ENCODE measurements around a stretch of chr11.

DNA sequence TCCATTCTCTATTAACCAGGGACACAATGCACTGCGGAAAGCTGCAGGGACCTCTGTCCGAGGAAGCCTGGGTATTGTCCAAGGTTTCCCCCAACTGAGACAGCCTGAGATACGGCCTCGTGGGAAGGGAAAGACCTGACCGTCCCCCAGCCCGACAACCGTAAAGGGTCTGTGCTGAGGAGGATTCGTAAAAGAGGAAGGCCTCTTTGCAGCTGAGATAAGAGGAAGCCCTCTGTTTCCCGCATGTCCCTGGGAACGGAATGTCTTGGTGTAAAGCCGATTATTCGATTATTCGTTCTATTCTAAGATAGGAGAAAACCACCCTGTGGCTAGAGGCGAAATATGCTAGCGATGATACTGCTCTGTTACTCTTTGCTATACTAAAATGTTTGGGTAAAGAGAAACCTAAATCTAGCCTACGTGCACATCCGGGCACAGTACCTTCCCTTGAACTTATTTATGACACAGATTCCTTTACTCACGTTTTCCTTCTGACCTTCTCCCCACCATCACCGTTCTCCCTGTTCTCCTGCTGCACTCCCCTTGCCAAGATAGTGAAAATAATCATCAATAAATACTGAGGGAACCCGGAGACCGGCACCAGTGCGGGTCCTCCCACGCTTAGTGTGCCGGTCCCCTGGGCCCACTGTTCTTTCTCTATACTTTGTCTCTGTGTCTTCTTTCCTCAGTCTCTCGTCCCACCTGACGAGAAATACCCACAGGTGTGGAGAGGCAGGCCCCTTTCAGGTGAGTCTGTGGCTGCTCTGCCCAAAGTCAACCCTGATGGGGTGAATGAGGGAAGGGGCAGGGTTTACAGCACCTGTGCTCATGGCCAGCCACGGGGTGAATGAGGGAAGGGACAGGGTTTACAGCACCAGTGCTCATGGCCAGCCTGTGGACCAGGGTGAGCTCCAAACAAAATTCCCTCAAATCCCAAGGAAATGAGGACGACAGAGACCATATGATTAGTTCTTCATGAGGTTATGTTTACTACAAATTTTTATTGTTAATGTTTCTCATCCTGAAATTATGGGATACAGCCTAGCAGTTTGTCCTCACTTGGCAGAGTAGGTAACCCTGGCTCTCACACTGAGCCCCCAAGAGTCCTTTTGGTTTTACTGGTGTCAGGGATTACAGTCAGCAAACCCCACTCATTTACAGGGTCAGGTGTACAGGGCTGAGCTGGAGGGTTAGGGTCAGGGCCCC lies 4.8 kb downstream of the BET1L start:
- RRBS, result 94% methylated on average over 3 of the region's 28 CpGs

- RRBS, result 0% methylated on average over 1 of the region's 26 CpGs
Observed at GRCh38 chr11:208958-209369, 1.5 kb downstream of the RIC8A start.

- RRBS, result no CpG with 5 or more reads among the region's 17 CpGs
Observed at GRCh38 chr11:209553-210156, 2.1 kb downstream of the RIC8A start.

GRCh38 chr11:223921-224231 lies 12.3 kb downstream of the SIRT3 start:
- RRBS, result no CpG with 5 or more reads among the region's 8 CpGs

- RRBS, result no CpG with 5 or more reads among the region's 20 CpGs
Observed at GRCh38 chr11:248975-249700, 12.4 kb downstream of the PSMD13 start.

- RRBS, result no CpG with 5 or more reads among the region's 20 CpGs
Observed at GRCh38 chr11:309025-309844, 1.6 kb downstream of the IFITM2 start.

- RRBS, result no CpG with 5 or more reads among the region's 42 CpGs
Observed at GRCh38 chr11:310929-311258, 2.9 kb upstream of the IFITM1 start.

- RRBS, result 79% methylated on average over 4 of the region's 30 CpGs
Observed at GRCh38 chr11:325462-326323, 5.0 kb upstream of the IFITM3 start.

- RRBS, result no CpG with 5 or more reads among the region's 11 CpGs
Observed at GRCh38 chr11:329191-329958, 8.7 kb upstream of the IFITM3 start.

DNA sequence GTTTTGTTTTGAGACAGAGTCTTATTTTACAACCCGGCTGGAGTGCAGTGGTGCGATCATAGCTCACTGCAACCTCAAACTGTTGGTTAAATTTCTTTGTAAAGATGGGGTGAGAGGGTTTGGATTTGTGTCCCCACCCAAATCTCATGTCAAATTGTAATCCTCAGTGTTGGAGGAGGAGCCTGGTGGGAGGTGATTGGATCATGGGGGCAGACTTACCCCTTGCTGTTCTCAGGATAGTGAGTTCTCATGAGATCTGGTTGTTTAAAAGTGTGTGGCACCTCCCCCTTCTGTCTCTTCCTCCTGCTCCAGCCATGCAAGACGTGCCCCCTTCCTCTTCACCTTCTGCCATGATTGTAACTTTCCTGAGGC lies 20.7 kb upstream of the IFITM3 start:
- RRBS, result no CpG with 5 or more reads among the region's 3 CpGs

- RRBS, result no CpG with 5 or more reads among the region's 10 CpGs
Observed at GRCh38 chr11:414404-414880, 357 bp downstream of the SIGIRR start.

GRCh38 chr11:445696-446566 lies 4.1 kb upstream of the ANO9 start:
- RRBS, result no CpG with 5 or more reads among the region's 20 CpGs

GRCh38 chr11:455523-456160 lies 5.6 kb downstream of the PTDSS2 start:
- RRBS, result 75% methylated on average over 9 of the region's 24 CpGs

DNA sequence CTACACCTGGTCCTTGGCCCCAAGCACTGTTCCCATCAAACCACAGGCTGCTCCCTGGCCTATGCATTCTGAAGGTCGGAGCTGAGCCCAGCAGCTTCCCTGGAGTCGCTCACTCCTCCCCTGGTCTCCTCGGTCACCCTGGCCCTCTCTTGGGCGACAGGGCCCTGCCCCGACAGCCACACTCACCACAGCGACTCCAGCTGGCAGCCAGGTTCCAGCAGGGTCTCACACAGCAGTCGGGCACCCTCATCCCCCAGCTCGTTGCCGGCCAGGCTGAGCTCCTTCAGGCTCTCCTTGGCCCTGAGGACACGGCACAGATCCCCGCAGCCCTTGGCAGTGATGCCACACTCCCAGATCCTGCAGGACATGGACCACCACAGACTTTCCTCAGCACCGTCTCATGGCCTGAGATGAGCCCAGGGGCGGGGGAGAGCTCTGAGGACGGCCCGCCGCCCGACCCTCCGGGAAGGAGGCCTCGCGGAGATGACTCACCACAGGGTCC lies 8.7 kb downstream of the RNH1 start:
- RRBS, result no CpG with 5 or more reads among the region's 20 CpGs

- RRBS, result 6% methylated on average over 34 of the region's 68 CpGs
Observed at GRCh38 chr11:534269-535158, 862 bp downstream of the HRAS start.

DNA sequence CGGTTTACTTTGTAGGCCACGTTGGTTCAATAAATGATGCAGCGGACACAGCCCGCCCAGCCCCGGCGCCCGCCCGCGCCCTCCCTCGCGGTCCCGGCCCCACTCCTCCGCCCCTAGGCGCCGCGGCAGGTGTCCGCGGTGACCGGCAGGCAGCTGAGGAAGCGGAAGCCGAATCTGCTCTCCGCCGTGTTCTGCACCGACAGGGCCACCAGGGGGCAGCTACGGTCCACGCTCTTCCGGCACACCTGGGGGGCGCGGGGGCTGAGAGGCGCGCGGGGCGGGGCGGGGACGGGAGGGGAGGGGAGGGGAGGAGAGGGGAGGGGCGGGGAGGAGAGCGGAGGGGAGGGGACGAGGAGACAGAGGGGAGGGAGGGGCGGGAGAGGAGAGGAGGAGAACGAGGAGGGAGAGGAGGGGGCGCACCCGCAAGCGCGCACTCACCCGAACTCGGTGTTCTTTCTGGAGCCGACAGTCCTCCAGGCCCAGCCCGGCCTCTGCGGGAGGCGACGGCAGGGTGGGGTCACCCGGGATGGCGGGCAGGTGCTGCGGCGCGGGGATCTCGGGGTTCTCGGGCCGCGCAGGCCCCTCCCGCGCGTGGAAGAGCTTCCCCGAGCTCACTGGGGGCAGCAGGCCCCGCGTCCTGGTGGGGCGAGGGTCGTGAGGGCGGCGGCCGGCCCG lies 5.5 kb downstream of the LMNTD2 start:
- RRBS, result 2% methylated on average over 22 of the region's 72 CpGs

DNA sequence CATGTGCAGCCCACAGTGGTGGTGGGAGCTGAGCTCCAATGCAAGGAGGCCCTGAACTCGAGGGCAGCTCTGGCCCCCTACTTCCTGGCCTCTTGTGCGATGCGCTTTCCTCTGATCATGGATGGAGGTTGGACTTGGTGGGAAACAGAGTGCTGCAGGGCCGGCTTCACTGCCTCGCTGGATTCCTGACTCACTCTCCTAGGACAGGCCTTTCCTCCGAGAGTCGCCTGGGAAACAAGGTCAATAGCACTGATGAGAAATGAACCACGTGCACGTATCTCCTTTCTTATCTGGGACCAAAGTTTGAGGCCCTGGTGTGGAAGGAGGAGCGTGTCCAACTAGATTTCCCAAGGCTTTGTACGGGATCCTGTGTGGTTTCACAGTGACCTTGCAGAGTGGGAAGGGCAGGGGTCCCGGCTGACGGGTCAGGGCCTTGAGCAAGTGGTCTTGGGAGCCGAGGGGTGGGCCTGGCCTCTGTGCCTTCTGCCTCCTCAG lies 3.8 kb downstream of the PHRF1 start:
- RRBS, result no CpG with 5 or more reads among the region's 14 CpGs

DNA sequence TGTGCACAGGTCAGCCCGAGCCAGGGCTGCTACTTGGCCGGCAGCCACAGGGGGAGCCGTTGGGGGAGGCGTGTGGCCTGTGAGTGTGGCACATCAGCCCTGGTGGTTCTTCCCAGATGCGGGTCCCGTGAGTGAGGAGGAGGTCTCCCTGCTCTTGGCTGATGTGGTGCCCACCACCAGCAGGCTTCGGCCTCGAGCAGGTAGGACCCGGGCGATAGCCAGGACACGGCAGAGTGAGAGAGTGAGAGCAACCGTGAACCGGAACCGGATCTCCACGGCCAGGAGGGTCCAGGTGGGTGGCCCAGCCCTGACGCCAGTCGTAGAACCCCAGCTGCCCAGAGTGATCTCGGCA lies 18.5 kb downstream of the IRF7 start:
- RRBS, result 79% methylated on average over 7 of the region's 18 CpGs

GRCh38 chr11:638940-639584 lies 2.0 kb downstream of the DRD4 start:
- RRBS, result 8% methylated on average over 4 of the region's 43 CpGs

DNA sequence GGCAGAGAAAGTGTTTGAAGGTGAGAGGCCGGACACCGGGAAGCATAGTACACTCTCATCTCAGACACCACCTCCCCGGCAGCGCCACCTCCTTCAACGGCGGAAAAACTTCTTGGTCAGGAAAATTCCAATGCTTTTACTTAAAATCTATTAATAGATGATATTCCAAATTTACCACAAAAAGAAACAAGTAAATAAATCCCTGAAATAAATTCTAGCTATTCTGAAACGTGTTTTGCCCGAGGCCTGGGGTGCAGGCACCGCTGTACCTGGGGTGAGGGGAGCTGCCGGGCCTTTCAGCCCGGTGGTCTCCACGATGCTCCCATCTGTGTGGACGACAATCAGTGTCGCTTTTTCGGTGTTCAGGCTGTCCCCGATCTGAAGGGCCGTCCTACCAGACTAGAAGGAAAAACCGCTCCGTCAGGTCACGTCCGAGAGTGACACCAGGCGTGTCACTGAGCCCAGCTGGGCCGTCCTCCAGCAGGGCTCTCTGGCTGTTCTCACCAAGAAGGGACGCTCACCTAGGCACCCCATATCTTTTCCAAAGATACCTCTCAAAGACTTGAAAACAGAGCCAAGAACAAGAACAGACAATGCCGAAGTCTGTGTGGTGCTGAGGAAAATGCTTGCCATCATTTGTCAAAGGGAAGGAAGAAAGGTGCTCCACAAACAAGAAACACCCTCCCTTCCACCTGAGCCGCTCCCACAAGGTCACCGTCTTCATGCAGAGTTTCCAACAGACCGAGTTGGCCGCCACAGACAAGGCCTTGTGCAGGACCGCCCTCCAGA lies 6.8 kb downstream of the DEAF1 start:
- RRBS, result no CpG with 5 or more reads among the region's 30 CpGs